Fibroblast of villous mesenchyme (primary cell): Measurements from ENCODE around the genes CELF3, TDRKH, C2CD4D and LCE5A.

- CAGE, long polyA plus RNA: no peak
Observed at GRCh38 chr1:151508907-151509310, 2.3 kb upstream of the CGN start.

- CAGE, long polyA plus RNA: no peak
Observed at GRCh38 chr1:151514598-151514929, 3.4 kb downstream of the CGN start.

GRCh38 chr1:151525432-151525904 is 14.3 kb downstream of the CGN start:
- CAGE, long polyA plus RNA: no peak

DNA sequence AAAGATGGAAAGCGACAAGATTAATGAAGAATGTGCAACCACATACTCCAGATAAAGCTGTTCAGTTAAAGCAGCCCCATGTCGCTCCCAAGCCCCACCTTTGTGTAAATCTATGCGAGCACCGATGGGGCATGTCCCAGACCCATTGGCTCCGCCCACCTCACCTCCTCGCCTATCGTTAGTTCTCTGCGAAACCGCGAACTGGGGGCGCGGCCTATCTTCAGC is 163 bp upstream of the TUFT1 start:
- CAGE, long polyA plus RNA: no peak

GRCh38 chr1:151562428-151562882 is 22.3 kb downstream of the TUFT1 start:
- CAGE, long polyA plus RNA: no peak

- CAGE, long polyA plus RNA: no peak
Observed at GRCh38 chr1:151715995-151716887, at the start of gene CELF3. Gene CELF3, minus strand, starts transcription at chr1:151716803.

GRCh38 chr1:151716888-151717371 is 327 bp upstream of the CELF3 start:
- CAGE, long polyA plus RNA: no peak

DNA sequence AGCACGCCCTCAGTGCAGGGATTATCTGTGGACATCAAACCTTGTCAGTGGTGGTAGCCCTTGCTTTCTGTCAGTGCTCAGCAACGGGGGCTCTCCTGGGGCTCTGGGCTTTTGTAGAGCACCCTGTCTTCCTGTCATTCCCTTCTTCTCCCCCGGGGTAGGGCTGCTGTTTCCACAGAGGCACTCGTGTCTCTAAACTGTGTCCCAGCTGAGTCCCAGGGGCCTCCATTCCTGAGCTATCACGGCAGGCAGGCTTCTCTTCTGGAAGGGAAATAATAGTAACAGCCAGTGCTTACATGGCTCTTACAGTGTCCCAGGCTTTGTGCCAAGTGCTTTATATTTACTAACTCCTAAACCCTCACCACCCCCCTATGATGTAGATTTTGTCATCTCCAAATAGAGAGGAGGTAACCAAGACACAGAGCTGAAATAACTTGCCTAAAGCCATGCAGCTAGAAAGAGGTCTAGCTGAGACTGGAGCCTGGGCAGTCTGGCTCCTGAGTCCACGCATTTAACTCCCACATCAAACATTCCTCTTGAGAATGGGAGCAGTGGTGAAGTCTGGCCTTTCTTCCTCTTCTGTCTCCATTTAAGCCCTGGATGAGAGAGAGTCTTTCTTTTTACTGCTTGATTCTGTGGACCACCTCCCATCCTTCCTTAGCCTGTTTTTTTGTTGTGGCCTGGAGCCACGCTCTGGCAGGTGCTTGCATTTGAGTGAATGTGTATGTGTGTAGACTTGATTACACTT is 1.5 kb upstream of the CELF3 start:
- CAGE, long polyA plus RNA: no peak

DNA sequence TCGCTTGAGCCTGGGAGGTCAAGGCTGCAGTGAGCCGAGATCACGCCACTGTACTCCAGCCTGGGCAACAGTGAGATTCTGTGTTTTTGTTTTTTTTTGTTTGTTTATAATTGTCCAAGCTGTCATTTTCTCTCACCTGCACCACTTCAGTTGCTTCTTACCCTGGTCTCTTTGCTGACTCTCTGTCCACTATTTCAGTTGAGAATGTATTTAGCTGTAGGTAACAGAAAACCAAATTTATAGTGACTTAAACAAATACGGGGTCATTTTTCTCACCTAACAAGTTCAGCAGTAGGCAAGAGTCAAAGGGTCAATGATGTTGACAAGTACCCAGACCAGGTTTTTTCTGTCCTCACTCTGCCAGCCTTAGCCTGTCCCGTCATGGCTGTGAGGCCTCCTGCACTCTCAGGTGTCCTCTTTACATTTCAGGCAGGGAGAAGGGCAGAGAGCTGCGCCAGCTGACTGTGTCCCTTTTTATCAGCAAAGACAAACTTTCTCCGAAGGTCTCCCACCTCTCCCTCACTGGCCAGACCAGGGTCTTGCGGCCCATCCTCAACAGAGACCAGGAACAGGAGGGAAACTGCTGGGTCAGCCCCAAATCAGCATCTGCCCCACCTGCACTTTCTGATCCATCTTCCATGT is 11.8 kb downstream of the RIIAD1 start:
- CAGE, long polyA plus RNA: no peak

DNA sequence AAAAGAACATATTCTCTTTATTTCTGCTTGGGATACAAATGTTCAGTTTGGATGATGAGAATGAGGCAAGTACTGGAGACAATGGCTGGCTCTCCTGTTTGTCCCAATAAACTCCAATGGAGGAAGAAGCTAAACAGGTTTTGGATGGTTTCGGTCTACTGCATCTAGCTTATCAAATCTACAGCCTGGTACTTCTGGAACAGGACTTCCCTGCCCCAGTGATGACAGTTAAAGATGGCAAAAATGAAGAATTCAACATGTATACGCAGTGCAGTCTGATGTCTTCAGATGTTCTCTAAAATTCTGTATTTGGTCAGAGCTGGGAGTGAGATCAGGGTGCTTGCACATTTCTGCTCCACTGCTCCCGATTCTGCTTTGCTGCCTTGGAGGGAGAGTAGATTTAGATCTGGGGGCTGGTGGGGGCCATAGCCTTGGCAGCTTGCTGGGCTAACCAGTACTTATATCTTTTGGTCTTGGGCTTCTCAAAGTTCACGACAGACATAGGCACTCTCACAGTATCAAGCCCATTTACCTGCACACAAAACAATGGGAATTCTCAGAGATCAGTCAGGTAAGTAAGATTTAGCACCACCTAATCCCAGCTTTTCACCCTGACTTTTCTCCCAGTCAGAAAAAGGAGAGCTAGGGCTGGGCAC is 3.5 kb downstream of the MRPL9 start:
- CAGE, long polyA plus RNA: no peak

DNA sequence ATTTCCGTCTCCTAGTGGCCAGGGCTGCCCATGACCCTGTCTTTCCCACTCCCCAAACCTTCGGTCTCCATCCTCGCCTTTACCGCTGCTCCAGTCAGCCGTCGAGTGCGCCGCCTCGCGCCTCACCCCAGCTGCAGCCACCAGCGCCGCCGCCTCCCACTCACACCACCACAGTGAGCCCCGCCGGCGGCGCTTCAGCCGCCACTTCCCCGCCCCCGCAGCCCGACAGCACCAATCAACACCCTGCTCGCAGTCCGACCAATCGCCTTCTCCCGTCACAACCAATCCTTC is at the start of gene TDRKH:
Gene TDRKH (minus strand): TSS at position 179 of the 291 bp plus-strand sequence.
- CAGE, long polyA plus RNA: start-site peak on the minus strand centred at position 172 of the sequence, 79 bp wide, 43 and 57 reads in 2 replicates

- CAGE, long polyA plus RNA: no peak
Observed at GRCh38 chr1:151839468-151840461, at the start of gene C2CD4D. Gene C2CD4D, minus strand, starts transcription at chr1:151839820.

DNA sequence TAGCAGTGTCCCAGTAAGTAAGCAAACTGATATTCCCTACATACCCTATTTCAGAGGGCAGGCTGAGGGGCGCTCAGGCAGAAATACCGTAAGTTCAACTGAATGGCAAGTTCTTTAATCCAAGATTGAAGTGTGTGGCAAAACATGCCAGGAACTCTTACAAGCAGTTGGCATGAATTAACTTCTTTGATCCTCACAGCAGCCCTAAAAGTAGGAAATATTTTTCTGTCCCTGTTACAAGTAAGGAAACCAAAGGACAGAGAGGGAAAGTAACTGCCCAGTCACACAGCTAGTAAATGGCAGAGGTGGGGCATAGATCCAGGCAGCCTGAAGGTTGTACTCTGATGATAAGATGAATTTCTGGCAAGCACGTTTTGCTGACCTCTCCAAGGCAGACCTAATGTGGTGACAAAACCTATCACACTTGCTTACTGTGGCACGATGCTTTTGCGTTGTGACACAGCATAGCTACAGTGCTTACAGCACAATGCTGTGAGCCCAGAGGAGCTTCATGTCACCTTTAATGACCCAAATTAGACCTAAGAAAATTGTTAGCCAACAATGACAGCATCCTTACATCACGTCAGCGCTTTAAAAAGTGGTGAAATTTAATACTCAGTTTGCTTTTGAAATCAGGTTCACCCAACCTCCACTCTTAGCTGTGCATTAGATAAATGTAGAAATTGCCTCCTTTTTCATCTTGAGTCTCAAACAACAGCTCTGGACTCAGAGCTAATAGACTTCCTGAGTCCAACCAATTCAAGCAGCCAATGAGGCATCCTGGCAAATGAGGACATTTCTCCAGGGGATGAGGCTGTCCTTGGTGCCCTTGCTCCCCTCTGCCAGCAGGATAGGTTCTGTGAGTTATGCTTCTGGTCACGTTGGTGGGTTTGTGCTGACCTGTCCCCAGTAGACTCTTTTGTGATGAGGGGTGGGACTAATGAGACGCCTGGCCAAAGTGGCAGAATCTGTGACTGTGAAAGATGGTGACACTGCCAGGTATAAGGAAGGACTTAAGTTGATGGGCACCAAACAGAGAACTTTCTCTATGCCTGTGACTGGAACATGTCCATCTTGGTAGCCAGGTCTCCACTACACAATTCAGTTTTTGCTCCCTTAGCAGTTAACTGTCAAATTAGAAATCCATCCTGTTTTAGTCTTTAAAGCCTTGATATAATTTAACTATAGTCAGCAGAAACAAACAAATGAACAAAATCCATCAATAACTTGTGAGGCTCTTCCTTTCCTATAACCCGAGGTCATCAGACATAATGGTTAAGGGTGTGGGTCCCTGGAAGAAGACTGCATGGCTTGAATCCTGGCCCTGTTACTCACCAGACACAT is 35.3 kb upstream of the THEM4 start:
- CAGE, long polyA plus RNA: no peak

- CAGE, long polyA plus RNA: no peak
Observed at GRCh38 chr1:151946195-151946827, 37.0 kb upstream of the THEM4 start.

DNA sequence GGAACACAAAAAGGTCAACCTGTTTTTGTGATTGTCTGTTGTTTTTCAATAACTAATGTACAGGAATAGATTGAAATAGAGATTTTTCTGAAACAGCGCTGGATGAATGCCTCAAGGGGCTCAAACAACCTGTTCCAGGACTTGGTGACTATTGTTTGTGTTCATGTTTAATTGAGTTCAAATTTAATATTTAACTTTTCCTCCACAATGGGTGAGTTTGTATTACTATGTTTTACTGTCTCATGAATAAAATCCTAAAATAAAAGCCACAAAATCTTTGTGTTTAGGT is 40.0 kb downstream of the S100A10 start:
- CAGE, long polyA plus RNA: no peak

DNA sequence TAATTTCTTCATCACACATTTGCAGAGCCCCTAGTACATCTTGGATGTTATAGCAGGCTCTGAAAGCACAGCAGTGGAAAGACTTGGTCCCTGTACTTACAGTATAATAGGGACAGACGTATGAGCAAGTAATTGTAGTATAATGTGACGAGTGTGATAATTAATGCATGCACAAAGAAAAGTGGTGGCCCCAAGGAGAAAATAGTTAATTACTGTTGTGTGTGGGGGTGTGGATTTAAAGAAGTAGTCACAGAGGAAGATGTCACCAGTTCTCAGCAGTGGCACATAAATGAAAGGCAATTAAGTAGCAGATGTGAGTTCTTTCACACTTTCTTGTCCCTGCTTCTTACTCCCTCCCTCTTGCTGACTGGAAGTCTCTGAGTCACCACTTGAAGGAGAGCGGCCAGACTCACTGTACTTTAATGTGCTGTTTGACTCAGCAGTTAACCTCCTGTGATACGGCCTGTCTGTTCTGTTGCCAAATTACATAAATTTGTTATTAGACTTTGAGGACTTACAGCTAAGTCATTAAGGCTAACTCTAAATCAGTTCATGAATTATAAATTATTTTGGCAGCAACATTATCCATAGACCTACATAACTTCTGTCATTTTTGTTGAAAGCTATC is 20.8 kb downstream of the S100A10 start:
- CAGE, long polyA plus RNA: no peak

DNA sequence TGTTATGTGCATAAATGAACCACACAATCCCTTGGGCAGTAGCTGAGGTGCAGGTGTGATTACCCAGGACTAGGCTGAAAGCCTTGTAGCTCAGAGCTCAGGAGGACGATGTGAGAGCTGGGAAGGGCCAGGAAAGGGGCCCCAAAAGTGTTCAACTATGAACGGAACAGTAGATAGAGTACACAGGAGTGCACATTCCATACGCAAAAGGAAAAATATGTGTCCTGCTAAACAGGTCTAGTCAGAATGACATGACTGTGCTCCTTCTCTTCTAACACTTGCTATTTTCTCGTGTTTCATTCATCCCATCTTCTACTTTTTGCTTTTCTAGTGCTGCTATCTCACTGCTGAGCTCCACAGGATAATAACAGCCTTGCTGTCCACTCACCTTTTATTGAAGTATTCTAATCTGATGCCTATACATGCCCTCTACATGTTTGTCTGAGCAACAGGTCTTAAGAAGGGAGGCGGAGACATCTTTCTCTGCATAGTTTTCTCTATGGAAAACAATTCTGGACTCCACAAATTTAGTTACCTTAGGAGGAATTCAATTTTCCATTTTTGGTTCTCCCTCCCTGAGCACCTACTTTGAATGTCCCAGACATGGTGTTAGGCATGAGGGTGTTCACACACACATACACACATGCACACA is 3.5 kb downstream of the S100A10 start:
- CAGE, long polyA plus RNA: no peak

DNA sequence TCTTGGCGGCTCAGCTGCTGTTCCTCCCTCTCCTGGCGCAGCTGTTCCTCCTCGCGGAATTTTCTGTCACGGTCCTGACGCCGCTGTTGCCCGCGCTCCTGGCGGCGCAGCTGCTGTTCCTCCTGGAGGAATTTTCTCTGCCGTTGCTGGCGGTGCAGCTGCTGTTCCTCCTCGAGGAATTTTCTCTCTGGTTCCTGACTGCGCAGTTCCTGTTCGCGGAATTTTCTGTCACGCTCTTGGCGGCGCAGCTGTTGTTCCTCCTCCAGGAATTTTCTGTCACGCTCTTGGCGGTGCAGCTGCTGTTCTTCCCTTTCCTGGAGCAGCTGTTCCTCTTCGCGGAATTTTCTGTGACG is 6.8 kb downstream of the TCHH start:
- CAGE, long polyA plus RNA: no peak

GRCh38 chr1:152109993-152110924 is 5.0 kb downstream of the TCHH start:
- CAGE, long polyA plus RNA: no peak

- CAGE, long polyA plus RNA: no peak
Observed at GRCh38 chr1:152510639-152511057, at the start of gene LCE5A. Gene LCE5A, plus strand, starts transcription at chr1:152510803.